RPMI7951 (cell line): ENCODE measurements around the genes GPR25, CACNA1S and IPO9.

- RAMPAGE, long total RNA = no peak
Measured at GRCh38 chr1:200862687-200863410, 9.9 kb upstream of the GPR25 start.

DNA sequence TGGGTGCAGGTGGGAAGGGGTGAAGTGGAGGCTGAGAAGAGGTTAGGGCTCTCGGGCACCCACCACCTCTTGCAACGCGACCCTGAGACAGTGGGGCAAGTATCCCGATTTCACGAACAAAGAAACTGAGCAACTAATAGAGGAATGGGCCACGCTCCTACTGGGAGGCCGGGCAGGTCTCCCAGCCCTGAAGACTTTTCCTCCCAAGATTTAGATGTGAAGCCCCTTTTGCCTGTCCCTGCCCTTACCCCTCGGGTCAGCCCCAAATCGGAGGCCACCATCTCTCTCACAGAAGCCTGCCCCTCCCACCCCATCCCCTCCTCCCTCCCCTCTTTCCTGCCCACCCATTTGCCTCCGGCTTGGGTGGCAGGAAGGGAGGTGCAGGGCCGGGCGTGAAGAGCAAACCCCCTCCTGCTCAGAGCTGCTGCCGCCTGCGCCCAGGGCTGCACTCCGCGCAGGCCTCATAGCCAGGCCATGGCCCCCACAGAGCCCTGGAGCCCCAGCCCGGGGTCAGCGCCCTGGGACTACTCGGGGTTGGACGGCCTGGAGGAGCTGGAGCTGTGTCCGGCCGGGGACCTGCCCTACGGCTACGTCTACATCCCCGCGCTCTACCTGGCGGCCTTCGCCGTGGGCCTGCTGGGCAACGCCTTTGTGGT is at the start of gene GPR25:
Gene GPR25 (plus strand): TSS at position 418 of the 656 bp plus-strand sequence.
- RAMPAGE, long total RNA = no peak

DNA sequence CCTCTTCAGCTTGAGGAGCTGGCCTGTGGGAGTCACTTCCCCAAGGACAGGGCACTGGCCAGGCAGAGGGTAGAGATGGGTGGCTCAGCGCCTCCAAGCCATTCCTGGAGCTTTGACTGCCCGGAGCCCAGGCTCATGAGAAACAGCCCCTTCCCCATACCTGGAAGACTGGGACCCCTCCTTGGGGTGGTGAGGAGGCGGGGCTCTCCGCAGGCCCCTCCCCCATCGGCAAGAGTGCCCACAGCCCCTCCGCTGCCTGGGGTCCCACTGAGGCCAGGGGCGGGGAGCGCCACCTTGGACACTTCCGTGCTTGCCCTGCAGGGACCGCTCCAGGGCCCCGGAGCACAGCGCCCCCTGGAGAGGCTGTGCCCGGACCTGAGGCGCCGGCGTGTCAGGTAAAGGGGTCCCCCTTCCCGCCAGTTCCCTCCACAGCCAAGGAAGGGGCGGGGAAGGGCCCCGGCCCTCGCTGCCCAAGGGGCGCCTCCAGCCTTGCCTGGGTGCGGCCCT is 21.4 kb downstream of the INAVA start:
- RAMPAGE, long total RNA = no peak

DNA sequence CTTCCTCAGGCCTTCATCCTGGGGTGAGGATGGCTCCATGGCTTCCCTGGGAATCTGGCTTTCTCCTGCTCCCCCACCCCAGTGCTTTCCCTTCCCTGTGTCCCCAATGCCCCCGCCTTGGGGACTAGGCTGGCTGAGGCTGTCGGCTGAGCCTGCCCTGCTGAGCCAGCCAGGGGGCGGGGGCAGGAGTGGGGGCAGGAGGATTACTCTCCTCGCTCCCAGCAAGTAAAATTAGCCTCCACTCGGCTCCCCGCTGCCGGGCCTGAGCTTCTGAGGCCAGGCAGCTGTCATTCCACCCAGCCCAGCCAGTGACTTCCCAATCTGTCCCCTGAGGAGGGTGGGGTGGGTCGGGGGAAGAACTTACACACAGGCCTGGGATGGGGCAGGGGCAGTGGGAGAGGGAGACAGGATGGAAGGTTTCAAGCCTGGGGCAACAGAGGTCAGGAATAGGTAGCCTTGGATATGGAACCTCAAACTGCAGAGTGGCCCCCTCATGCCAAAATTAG is at the start of gene CACNA1S:
Gene CACNA1S (minus strand): TSS at position 126 of the 506 bp plus-strand sequence.
- RAMPAGE, long total RNA = no peak

DNA sequence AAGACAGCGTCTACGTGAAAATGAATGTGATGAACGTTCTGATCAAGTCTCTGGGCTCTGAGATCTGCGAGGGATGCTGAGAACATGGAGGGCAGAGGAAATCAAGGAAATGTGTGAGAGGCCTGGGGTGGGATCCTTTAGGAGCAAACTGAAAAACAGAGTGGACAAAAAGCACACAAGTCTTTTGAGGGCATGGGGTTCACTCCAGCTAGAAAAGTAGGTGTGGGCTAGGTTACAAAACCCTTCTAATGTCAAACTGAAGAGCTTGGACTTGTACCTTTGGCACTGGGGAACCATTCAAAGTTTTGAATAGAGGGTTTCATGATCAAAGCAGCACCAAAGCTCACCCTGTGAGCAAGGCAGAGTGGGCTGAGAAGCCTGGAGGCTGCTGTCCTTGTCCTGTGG is 42.7 kb downstream of the PKP1 start:
- RAMPAGE, long total RNA = no peak

DNA sequence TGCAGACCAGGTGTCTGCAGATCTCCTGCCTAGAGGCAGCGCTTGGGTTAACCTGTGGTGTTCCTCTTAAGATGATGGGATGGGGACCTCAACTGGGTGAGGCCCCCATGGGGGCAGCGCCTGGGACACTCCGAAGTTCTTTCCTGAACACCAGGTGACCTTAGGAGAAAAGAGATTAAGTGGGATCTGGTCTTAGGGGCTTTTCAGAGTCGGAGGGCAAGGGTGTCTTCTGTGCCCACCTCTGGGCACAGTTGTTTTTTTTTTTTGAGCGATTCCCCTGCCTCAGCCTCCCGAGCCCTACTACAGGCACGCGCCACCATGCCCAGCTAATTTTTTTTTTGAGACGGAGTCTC is 21.2 kb downstream of the TNNT2 start:
- RAMPAGE, long total RNA = no peak

DNA sequence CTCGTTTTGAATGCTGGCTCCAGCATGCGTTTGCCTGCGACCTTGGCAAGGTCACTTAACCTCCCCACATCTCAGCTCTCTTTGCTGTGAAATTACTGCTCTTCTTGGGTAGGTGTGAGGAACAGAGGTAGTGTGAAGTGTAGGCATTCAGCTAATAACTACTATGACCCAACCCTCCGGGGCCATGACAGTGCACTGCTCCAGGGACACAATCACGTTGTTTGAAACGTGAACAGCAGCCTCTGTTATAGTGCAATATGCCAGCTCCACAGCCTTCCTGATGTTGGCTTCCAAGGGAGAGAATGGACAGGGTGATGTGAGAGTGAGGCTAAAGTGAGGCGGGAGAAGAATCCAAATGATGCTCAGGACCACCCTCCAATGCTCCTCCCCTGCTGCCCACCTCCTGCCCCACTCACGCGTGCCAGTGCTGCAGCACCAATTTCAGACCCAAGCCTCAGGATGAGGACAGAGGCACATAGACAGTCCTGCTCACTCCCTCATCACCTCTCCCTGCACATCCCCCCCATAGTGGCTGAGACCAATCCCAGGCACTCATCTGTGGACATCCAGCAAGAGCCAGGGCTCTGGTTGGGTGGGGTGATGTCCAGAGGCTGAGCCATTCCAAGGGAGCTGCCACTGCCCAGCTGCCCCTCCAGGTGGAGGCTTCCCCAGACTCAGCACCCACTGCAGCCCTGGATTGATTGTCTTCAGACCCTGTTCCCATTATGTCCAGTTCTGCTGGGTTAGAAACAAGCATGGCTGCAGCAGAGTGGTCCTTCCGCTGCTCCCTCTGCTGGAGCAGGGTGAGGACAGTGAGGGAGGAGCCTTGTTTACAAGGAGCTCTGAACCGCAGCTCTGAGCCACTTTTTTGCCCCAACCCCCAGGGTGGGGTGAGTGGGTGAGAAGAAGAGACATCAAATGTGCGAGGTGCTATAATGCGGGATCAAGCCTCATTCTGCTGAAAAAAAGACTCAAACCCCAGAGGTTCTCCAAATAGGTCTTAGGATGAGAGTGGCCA is 2.6 kb downstream of the TNNT2 start:
- RAMPAGE, long total RNA = no peak

DNA sequence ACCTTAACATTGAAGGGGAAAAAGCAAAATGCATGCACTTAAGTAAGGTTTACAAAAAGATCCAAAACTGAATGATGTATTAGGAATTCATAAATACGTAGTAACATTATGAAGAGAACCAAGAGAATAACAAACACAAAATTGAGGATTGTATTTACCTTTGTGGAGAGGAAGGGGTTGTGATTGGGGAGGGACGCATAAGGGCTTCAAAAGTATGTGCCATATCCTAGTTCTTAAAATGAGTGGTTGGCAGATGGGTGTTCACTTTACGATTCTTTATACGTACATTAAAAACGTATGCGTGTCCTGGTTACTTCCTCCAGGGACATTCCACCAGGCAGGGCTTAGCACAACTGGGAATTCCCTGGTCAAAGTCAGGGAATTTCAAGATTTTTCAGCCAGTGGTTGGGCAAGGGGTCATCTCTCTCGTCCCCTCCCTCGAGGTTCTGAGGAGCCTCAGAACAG is 4.6 kb upstream of the LAD1 start:
- RAMPAGE, long total RNA = no peak

DNA sequence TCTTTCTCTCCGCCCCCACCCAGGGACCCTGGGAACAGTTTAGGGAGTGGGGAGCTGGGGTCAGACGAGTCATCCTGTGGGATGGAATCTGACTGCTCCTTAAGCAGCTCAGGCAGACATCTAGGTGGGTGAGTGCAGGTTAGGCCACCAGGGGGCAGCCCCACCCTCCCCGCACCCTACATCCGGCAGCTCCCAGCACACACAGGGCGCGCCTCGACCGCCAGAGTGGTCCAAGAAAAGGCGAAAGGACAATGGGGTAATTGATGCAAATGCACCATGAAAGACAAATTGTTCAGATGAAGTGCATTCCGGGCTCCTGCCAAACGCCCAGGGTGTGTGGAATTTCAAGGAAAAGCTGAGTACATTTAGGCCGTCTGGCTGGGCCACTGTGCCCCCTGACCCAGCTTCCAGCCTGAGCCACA is 20.8 kb downstream of the PHLDA3 start:
- RAMPAGE, long total RNA = no peak

DNA sequence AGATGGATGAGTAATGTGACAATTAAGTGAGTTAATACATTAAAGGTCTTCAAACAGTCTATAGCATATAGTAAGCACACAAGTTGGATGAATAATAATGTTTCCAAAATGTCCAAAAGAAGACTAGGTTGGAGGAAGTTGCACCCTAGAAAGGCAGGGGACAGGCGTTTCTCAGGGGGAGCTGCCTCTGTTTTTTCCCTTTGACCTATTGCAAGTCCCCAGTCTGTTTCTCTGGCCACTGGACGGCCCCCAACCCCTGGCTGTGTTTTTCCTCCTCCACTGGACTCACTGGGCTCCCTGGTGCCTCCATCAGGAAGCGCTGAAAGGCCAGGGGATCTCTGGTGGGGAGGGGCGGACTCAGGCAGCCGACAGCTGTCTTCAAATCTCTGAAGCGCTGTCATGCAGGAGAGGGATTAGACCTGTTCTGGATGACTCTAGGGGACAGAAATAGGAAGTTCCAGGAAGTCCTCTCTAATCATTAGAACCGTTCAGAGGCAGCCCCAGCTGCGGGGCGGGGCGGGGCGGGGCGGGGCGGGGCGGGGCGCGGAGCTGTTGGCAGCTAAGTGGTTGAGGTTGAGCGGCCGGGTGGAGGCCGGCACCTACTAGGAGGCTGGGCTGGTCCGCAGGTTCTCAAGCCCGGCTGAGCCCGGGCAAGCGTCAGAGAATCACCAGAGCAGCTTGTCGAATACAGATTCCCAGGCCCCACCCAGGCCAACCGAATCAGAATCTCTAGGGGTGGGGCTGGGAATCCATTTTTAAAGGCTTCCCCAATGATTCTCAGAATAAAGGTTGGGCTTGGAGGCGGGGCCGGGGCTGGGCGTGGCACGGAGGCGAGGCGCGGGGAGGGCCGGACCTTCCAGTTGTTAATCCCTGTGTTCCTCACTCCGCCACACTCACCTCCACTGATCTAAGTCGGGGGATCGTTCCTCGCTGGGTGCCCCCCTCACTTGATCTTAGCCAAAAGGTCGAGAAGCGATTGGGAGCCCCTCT is 11.3 kb upstream of the PHLDA3 start:
- RAMPAGE, long total RNA = no peak

- RAMPAGE, long total RNA = no peak
Measured at GRCh38 chr1:201491242-201491483, 15.8 kb downstream of the CSRP1 start.

- RAMPAGE, long total RNA = no peak
Measured at GRCh38 chr1:201505846-201506456, 972 bp downstream of the CSRP1 start.

GRCh38 chr1:201515241-201515808 is 8.4 kb upstream of the CSRP1 start:
- RAMPAGE, long total RNA = no peak

DNA sequence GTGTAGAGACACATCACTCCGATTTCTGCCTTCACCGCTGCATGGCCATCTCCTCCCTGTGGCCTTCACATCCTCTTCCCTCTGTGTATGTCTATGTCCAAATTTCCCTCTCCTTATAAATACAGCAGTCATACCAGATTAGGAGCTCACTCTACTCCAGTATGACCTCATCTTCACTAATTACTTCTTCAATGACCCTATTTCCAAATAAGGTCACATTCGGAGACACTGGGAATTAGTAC is 16.0 kb downstream of the NAV1 start:
- RAMPAGE, long total RNA = no peak

DNA sequence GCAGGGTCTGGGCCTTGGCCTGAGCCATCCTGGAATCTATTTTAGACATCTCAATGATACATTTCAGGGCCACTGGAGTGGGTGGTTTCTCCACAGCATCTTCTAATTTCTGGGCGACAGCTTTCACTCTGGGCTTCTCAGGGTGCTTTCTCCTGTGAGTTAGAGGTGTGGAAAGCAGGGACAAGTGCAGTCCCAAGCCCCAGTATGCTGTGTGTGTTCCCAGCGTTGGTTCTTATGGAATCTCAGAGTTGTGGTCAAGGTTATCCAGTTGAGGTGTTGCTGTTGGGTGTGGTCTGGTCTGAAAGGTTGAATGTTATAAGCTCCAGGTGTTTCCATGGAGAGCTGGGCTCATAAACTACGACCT is 117.2 kb downstream of the NAV1 start:
- RAMPAGE, long total RNA = no peak

- RAMPAGE, long total RNA = no peak
Measured at GRCh38 chr1:201704070-201704563, 124.8 kb upstream of the IPO9 start.

GRCh38 chr1:201791243-201791879 is 37.6 kb upstream of the IPO9 start:
- RAMPAGE, long total RNA = no peak

DNA sequence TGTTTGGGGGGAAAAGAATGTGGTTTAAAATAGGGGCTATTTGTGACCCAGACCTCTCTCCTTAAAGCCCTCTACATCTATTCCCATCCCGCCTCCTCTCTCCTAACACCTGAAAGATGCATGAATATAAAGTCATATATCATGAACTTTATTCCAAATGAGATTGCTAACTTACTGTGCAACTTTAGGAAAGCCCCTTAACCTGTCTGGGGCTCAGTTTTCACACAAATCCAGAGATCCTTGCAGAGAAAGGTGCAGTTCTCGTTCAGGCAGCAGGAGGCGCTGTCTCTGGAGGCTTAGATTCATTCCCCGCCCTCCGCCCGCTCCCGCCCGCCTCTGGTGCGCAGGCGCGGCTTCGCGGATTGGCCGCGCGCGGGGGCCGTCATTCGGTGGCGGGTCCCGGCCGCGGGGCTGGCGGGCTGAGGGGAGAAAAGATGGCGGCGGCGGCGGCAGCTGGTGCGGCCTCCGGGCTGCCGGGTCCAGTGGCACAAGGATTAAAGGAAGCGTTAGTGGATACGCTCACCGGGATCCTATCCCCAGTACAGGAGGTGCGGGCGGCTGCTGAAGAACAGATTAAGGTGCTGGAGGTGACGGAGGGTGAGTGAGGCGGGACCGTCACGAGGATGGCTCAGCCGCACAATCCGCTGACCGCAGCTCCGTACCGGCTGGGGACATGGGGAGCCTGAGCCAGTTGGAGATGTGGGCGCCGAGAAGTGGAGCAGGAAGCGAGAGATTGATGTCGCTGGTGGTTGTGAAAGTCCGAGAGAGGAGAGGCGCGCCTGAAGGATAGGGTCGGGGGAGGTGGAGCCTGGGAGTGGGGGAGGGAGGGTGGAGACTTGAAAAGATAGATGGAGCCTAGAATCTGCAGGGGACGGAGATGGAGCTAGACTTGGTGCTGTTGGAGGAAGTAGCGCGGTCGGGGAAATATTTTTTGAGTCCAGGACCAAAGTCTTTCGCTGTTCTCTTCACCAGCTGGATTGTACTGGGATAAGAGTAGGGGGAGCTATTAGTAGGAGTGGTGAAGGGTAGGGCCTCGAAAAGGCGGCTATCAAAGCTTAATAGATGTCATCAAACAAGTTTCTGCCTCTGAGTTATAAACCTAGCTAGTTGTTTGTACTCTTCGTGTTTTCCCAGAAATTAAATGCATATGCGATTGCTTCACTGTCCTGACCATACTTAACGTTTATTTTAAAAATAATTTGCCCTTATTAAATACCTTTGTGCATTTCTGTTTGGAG is at the start of gene IPO9:
Gene IPO9 (plus strand): TSS at position 382 of the 1,238 bp plus-strand sequence.
- RAMPAGE, long total RNA = no peak

DNA sequence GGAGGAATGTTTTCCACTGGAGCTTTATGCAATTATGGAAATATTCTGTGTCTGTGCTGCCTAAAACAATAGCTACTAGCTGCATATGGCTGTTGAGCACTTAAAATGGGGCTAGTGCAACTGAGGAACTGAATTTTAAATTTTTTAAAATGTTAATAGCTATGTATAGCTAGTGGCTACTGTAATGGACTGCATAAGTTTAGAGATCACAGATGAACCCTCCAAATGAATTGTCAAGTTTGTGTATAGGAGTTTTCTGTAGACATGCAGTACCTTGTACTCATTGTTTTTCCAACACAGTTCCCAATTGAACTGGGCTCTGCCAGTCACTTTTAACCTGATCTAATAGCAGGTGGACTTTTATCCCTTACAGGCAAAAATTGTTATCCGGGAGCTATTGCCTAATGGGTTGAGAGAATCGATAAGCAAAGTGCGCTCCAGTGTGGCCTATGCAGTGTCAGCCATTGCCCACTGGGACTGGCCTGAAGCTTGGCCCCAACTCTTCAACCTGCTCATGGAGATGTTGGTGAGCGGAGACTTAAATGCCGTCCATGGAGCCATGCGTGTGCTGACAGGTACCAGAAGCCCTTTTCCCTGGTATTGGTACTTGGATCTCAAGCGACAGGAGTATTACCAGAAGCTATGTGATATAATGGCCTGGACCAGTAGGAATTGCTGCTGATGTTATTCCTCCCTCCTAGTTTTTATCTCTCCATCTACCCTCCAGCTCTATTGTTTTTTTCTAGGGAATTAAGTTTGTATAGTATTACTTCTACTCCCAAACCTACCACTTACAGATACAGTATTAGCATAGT is 19.3 kb downstream of the IPO9 start:
- RAMPAGE, long total RNA = no peak

- RAMPAGE, long total RNA = no peak
Measured at GRCh38 chr1:201849662-201850613, 21.0 kb downstream of the IPO9 start.